HL-60 (cell line): Measurements from ENCODE around the genes SPATA13 and RNF6.

DNA sequence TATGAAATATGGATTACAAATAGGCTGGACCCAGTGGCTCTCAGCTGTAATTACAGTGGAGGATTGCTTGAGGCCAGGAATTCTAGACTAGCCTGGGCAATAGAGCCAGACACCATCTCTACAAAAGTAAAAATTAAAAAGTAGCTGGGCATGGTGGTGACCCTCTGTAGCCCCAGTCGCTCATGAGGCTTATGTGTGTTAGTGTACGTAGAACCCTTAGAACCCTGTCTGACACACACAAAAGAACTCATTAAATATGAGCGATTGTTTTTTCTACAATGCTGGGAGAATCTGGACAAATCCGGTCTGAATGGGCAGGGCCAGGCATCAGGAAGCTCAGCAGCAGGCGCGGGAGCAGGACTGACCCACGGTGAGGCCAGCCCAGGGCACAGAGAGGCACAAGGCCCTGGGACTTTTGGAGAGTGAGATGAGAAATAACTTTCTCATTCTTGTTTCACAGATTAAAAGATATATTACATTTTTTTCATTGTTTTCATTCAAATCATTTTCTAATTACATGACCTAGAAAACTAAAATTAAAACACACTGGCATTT lies 132.9 kb downstream of the TNFRSF19 start:
- RRBS = no CpG with 5 or more reads among the region's 7 CpGs

DNA sequence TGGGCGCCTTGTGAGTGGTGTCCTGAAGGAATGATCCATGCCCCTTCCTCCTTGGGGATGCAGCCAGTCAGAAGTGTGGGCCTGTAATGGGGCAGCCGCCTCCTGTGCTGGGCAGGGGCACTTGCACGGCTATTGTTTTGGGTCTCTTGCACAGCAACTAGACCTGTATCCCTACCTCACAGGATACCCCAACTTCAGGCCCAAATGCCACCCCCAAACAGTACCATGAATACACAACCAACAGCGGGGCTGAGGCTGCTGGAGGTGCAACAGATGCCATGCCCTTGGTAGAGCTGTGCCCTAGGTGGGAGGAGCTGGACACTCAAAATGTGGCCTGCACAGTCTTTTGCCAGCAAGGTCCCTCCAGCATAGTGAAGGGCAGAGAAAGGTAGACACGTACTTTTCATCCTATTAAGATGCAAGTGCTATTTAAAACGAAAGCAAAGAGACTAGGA lies 126.6 kb downstream of the MIPEP start:
- RRBS = no CpG with 5 or more reads among the region's 6 CpGs

DNA sequence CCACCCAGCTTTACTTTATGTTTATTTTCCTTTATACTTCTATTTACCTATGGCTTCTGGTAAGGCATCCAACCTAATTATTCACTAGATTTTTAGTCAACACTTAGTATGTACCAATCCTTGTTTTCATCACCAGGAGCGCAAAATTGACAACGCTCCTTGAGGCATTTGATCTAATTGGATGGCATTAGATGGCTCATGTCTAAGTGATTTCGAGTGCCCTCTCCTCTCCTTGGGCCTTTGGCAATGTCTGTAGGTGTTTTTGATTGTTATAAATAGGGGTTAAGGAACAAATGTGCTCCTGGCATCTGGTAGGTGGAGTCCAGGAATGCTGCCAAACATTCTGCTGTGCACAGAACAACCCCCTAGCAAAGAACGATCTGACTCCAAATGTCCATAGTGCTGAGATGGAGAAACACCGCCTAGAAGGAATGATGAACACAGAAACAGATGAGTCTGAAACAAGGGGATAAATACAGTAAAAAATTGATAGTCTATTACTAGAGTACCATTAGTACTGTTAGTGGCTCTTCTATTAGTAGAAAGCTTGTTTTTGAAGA lies 76.1 kb upstream of the MIPEP start:
- RRBS = no CpG with 5 or more reads among the region's 5 CpGs

DNA sequence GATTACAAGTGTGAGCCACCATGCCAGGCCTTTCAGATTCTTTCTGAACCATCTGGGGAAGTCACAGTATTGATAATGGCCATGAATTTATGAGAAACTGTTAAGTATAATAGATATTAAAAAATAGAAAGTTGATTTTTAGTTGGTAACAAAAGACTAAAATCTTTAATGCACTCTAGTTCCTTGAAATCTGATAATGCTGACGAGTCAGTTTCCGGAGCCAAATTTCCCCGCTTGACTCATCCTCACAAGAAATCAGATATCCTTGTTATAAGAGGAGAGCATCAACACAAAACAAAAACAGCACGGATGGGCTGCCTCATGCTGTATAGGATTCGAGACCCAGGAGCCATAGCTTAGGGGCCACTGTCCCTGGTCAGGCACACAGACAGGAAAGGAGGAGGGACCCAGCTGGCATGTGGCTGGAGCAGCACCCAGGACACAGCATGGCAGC lies 110.4 kb upstream of the SPATA13 start:
- RRBS = no CpG with 5 or more reads among the region's 5 CpGs

DNA sequence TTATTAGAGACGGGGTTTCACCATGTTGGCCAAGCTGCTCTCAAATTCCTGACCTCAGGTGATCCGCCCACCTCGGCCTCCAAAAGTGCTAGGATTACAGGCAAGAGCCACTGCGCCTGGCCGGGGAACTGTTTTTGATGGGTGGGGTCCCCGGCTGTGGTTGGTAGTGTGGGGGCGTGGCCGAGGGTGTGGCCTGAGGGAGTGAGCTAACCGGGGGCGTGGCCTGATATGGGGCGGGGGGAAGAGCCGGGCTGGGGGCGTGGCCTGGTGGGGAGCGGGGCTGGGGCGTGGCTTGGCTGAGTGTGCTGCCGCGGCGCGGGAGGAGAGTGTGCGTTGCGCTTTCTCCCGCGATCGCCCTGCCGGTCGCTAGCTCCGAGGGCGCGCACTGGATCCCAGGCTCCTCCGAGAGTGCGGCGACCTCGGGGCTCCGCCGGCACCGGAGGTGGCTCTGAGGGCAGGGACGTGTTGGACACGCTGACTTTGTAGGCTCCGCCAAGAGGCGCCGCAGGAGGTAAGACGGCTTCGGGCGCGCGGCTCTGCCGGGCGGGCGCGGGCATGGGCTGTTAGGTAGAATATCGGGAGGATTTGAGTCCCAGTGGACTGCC lies at the start of gene SPATA13:
TSS of gene SPATA13 (plus strand) at position 299 of the 605 bp plus-strand sequence.
- RRBS = 3% methylated on average over 36 of the region's 51 CpGs

GRCh38 chr13:24270458-24271565 lies 38.6 kb upstream of the C1QTNF9 start:
- RRBS = 3% methylated on average over 5 of the region's 13 CpGs

- RRBS = no CpG with 5 or more reads among the region's 2 CpGs
Measured at GRCh38 chr13:24333067-24333363, 23.6 kb downstream of the C1QTNF9 start.

DNA sequence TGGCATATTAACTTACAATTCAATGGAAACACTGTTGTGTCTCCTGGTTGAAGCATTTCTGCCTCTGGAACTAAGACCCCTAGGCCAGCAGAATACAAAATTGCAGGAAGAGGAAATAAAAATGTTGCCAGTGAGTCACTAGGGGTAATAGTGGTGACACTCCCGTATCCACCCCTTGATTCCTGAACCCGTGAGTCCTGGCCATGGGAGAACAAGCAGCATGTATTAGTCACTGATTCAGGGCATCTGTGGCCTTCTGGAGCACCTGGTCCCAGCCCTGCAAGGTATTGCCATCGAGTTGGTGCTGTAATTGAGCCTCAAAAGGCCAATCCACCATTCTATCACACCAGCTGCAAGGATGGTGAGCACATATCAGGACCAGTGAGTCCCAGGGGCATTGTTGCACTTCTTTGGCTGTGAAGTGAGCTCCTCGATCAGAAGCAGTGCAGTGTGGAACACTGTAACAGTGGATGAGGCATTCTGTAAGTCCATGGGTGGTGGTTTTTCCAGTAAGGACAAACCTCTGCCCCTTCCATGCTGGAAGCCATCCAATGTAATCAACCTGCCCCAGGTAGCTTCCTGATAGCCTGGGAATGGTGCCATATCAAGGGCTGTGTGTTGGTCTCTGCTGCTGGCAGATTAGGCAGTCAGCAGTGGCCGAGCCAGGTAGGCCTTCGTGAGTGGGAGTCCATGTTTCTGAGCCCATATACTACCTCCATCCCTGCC lies 39.5 kb downstream of the C1QTNF9 start:
- RRBS = no CpG with 5 or more reads among the region's 6 CpGs

GRCh38 chr13:24439937-24440198 lies 72.7 kb downstream of the PARP4 start:
- RRBS = no CpG with 5 or more reads among the region's 4 CpGs

DNA sequence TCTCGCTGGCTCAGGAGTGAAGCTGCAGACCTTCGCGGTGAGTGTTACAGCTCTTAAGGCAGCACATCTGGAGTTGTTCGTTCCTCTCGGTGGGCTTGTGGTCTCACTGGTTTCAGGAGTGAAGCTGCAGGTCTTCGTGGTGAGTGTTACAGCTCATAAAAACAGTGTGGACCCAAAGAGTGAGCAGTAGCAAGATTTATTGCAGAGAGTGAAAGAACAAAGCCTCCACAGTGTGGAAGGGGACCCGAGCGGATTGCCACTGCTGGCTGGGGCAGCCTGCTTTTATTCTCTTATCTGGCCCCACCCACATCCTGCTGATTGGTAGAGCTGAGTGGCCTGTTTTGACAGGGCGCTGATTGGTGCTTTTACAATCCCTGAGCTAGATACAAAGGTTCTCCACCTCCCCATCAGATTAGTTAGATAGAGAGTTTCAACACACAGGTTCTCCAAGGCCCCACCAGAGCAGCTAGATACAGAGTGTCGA lies 47.3 kb upstream of the PARP4 start:
- RRBS = no CpG with 5 or more reads among the region's 10 CpGs

GRCh38 chr13:24670870-24671280 lies 9.3 kb upstream of the ATP12A start:
- RRBS = no CpG with 5 or more reads among the region's 6 CpGs

DNA sequence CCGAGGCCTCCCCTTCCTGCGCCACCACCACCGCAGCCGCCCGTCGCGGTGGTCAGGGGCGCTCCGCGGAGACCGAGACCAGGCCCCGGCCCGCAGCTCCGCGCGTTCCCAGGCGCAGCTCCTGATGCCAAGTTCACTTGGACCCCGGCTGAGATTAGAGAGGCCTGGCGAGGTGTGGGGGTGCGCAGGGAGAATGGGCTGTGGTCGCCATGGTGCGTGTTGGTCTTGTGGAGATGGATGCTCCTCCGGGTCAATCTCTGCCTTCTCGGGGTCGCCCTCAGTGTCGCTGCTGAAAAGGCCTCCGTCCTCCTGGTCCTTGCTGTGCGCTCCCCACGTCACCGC lies 17.9 kb upstream of the RNF17 start:
- RRBS = 12% methylated on average over 20 of the region's 30 CpGs

DNA sequence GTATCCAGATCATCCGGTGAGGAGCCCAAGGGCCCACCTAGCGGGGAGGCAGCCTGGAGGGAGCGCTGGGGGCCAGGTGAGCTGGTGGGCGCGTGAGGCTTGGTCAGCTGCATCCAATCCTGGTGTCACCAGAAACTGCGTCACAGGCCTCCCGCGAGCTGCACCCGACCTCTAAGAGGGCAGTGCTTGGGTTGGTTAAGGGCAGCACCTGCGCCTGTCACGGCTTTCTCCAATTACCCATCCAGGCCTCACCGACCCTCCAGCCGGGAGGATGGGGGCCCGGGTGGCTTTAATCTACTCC lies 299 bp downstream of the RNF17 start:
- RRBS = 91% methylated on average over 2 of the region's 14 CpGs

- RRBS = no CpG with 5 or more reads among the region's 39 CpGs
Measured at GRCh38 chr13:25017801-25018307, 78.1 kb upstream of the PABPC3 start.

DNA sequence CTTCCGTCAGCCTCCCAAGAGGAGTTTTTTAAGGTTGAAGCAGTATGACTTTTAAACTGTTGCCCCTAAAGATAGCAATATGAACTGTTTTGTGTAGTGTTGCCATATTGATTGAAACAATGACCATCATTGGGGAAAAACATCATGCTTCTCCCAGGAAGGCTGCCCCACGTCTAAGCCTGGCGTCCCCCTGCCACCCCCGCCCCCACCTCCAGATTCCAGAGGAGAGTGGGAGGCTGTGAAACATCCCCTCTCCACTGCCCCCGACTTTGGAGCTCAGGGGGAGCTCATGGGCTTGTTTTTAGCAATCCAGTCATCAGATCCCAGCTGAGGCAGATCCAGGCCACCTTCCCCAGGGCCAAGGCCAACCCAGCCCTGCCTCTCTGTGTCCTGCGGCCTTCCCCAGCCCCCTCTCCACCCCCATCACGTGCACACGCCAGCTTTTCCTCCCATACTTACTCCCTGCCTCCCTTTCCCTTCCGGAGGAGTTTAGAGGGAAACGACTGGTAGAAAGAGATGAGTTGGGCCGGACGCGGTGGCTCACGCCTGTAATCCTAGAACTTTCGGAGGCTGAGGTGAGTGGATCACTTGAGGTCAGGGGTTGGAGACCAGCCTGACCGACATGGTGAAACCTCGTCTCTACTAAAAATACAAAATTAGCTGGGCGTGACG lies 38.8 kb downstream of the SHISA2 start:
- RRBS = no CpG with 5 or more reads among the region's 19 CpGs

DNA sequence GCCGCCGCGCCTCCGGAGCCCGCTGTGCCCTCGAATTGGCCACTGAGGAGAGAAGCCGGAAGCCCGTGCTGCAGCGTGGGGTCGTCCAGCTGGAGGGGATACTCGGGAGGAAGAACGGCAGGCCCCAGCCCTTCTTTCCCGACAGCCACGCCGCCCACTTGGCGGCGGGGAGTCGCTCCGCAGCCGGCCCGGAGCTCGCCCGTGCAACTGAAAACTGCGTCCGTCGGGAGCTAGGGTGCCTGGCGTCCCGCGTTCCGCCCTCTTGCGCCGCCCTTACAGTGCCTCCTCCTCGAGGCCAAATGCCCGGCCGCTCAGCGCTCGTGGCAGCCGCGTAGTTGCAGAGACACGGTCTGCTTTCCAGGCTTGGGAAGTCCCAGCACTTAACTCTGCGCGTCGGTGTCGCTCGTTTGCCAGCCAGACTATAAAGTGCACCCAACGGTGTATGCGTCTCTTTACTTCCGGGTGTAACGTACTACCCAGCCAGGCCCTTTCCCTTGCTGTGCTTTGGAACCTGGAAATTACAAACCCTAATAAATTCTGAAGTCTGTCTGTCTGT lies at the start of gene RNF6:
TSS of gene RNF6 (minus strand) at position 209 of the 556 bp plus-strand sequence.
- RRBS = 2% methylated on average over 13 of the region's 49 CpGs

GRCh38 chr13:26255057-26255243 lies 1.0 kb downstream of the CDK8 start:
- RRBS = no CpG with 5 or more reads among the region's 7 CpGs

GRCh38 chr13:26285164-26285604 lies 31.3 kb downstream of the CDK8 start:
- RRBS = no CpG with 5 or more reads among the region's 6 CpGs

DNA sequence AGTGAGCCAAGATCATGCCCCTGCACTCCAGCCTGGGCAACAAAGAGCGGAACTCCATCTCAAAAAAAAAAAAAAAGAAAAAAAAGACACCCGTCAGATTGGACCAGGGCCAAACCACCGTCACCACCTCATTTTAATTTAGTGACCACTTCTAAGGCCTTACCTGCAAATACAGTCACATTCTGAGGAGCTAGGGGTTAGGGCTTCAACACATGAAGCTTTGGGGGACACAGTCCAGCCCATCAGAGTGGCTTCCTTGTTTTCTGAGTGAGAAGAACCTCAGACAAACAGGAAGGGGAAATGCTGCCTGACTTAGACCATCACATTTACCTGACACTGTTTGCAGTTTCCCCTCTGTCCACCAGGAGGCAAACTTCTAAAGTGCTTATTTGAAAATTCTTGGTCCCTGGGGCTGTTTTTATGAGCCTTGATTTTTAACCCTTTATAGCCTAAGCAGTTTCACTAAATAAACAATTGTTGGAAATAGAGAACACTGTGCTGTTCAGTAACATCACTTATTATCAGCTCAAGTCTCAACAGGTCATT lies 75.0 kb upstream of the WASF3 start:
- RRBS = no CpG with 5 or more reads among the region's 3 CpGs

GRCh38 chr13:26941474-26942115 lies 181.0 kb upstream of the GPR12 start:
- RRBS = no CpG with 5 or more reads among the region's 4 CpGs